T47D (cell line): ENCODE results near the gene RSAD2.

DNA sequence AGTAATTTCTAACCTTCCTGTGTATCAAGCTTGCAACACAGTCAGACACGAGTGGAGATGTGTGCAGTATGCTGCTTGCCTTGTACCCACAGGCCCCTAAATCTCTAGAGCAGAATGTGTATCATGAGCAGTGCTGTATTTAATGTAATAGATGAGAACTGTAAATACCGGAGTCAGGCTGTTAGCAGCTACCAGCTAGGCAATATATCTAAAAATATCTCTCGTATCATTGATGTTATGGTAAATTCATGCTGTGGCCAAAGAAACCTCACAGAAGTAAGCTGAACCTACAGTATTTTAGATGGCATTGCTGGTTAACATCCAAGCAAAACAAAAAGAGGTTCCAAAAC is 6.2 kb downstream of the MYT1L start:
- RRBS = no CpG with 5 or more reads among the region's 3 CpGs

DNA sequence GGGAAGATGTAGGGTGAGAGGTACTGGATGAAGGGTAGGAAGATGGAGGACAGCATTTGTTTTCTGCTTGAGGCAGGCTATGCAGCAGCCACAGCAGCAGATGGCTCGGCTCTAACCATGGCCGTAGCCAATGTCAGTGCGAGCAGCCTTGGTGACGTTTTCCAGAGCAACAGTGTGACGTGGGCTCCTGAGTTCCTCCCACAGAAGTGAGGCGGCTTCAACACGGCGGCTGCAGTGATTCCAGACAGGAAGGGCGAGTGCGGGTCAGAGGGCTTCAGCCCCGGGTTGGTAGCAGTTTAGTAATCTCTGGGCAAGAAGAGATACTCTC is 133.0 kb upstream of the MYT1L start:
- RRBS = no CpG with 5 or more reads among the region's 11 CpGs

DNA sequence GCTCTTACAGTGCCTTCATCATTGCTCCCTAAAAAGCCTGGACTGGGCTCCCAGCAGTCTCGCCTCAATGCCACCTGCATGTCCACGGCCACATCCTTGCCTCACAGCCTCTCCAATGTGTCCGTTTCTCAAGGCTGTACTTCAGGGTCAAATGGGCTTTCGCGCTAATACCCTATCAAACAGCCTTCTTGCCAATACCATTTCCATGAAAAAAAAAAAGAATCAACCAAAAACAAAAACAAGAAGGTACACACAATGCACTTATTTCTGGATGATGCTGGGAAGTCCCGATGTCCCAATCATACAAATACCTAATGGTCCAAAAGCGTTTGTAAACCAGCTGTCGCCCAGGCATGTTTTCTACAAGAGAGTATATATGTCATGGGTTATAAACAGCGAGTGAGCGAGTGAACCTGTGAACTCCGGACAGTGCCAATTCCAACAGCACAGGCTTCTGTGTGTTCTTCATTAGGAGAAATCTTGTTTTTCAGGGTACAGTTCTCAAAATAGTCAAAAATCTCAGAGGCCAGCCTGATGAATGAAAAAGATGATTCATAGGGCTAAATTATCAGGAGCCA is 77.1 kb downstream of the EIPR1 start:
- RRBS = no CpG with 5 or more reads among the region's 11 CpGs

DNA sequence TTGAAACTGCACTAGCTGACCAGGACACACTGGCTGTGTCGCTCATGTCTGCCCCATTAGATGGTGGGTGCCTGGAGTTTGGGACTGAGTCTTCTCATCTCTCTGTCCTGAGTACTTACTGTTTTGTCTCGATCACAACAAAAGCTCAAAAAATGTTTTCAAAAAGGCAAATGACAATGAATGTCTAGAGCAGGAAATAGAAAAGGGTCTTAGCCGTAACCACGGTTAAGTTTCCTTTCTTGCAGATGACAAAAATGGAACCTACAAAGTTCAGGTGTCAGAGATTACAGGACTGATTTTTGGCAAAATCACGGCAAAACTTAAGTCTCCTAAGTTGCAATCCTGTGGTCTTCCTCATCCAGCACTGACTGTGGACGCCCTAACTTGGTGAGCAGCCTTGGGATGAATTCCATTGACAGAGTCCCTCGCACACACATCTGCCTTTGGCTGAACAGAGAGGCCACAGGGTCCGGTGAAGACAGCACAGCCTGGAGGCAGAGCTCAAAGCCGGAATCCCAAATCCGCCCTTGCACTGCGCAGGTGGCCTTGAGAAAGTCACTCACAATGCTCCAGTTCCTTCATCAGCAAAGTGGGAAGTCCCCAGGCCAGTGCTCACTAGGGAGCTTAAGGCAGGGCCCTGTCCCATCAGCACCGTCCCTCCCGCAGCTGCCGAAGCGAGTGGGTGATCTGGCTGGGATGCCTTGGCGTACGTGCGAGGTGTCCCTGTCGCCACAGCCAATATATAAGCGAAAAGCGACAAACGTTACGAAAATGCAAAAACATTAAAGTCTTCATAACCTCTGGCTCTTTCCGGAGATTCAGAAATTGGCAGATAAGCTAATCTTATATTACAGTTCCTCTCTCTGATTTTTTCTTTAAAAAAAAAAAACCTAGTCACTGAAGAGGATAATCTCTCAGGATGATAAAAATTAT is 55.1 kb downstream of the EIPR1 start:
- RRBS = 100% methylated on average over 1 of the region's 24 CpGs

- RRBS = no CpG with 5 or more reads among the region's 26 CpGs
Observed at GRCh38 chr2:3424523-3425261, 45.2 kb downstream of the TRAPPC12 start.

GRCh38 chr2:3536731-3537168 is 17.4 kb upstream of the ADI1 start:
- RRBS = no CpG with 5 or more reads among the region's 9 CpGs

- RRBS = no CpG with 5 or more reads among the region's 13 CpGs
Observed at GRCh38 chr2:3545656-3546422, 12.3 kb downstream of the RNASEH1 start.

- RRBS = no CpG with 5 or more reads among the region's 5 CpGs
Observed at GRCh38 chr2:3577641-3578422, 2.8 kb downstream of the RPS7 start.

DNA sequence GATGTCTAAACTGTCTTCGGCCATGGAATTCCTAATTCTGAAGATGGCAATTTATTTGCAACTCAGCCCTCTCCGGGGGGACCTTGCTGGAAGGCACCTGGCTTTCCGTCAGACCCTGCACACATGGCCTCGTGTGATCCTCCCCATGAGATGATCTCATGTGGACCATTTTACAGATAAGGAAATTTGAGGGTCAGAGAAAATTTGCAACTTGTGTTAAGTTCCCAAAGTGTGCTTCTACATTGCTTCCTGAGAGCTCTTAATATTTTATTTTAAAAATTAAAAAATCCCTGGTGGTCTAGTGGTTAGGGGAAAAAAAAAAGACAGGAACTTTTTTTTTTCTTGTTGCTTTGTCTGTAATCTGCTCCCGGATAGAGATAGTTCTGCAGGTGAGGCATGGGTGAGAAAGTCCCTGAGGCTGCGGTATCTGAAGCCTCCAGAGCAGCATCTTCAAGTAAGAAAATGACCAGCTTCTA is 9.8 kb downstream of the COLEC11 start:
- RRBS = no CpG with 5 or more reads among the region's 6 CpGs

DNA sequence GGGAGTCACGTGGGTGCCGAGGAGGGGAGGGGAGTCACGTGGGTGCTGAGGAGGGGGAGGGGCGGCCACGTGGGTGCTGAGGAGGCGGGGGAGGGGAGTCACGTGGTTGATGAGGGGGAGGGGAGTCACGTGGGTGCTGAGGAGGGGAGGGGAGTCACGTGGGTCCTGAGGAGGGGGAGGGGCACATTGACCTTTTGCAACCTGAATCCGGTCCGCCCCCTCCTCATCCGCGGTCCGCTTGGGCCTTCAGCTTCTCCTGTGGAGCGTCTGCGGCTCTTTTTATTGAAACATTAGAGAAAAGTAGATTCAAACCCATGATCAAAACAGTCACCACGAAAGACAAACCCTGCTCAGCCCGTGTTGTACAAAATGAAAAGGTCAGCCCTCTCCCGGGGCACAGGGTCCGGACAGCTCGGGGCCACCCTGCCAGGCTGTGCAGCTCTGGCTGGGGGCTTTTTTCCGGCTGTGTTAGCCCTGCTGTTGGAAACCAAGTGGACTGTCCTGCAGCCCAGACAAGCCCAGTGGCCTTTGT is 10.6 kb downstream of the COLEC11 start:
- RRBS = 7% methylated on average over 3 of the region's 22 CpGs

DNA sequence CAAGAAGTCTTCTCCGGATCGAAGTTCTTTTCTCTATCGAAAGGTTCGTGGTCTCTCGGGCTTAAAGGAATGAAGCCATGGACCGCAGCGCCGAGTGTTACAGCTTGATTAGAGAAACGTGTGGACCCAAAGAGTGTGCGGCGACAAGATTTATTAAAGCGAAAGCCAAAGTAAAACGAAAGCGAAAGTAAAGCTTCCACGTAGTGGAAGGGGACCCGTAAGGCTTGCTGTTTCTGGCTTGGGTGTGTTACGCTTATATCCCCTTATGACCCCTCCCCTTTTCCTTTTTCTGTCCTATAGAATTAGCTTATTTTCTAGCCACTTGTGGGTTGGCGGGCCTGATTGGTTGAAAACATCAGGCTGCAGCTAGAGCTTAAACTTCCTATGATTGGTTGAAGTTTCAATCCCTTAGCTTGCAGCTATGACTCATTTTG is 969.6 kb downstream of the DCDC2C start:
- RRBS = no CpG with 5 or more reads among the region's 18 CpGs

DNA sequence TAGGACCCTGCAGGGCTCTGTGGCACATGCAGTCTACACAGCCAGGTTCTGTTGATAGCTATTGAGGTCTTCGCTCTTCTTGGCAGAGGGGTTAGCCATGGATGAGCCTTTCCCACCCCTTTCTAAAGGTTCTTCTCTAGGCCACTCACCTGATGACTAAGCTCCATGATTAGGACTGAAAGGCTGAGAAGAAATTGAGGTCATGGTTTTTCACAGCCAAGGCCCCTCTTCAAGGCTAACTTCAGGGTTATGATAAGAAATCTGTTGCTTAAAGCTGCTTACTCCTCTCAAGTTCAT is 931.3 kb upstream of the SOX11 start:
- RRBS = no CpG with 5 or more reads among the region's 1 CpG

- RRBS = no CpG with 5 or more reads among the region's 11 CpGs
Observed at GRCh38 chr2:6863566-6864218, 2.0 kb downstream of the CMPK2 start.

GRCh38 chr2:6877278-6878176 is at the start of gene RSAD2:
Gene RSAD2 (plus strand): TSS chr2:6877777.
- RRBS = no CpG with 5 or more reads among the region's 9 CpGs

DNA sequence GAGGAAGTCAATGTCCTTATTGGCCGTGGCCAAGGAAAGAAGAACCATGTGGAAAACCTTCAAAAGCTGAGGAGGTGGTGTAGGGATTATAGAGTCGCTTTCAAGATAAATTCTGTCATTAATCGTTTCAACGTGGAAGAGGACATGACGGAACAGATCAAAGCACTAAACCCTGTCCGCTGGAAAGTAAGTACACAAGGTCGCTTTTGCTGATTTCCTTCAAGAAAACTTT is 9.3 kb downstream of the RSAD2 start:
- RRBS = no CpG with 5 or more reads among the region's 7 CpGs

DNA sequence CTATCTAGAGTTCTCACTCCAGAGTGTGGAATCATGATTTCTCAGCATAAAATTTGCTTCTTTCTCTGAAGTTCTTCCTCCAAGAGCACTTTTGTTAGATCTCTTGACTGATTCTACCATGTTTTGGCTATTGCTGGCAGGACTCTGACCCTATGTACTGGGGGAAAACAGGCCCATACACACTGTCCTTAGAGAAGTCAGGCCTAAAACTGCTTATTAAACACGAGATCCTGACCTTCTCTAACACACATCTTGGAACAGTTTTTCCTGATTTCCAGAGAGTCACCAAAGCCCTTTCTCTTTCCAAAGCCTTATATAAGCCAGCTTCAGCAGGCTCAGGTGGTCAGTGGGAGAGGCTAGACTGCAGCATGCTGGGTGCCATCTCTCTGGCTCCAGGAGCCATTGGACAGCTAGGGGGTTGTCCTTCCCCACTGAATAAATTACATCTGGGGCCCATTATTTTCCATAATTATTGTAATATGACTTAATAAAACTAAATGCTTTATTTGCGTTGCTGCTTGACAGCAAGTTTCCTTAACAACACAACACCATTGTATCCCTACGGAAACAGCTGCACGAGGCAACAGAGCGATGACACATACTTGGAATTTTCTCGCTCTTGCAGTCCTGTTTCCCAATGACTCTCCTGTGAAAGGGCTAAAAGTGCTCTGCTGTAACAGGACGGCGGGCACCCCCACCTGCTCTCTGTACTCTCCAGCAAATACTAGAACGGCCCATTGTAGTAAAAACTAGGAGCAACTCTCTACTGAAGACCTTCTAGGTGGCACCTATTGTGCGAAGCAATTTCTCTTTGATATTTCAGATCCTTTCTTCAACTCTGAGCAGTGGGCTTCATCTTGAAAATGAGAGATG is 160.5 kb downstream of the RNF144A start:
- RRBS = no CpG with 5 or more reads among the region's 10 CpGs

DNA sequence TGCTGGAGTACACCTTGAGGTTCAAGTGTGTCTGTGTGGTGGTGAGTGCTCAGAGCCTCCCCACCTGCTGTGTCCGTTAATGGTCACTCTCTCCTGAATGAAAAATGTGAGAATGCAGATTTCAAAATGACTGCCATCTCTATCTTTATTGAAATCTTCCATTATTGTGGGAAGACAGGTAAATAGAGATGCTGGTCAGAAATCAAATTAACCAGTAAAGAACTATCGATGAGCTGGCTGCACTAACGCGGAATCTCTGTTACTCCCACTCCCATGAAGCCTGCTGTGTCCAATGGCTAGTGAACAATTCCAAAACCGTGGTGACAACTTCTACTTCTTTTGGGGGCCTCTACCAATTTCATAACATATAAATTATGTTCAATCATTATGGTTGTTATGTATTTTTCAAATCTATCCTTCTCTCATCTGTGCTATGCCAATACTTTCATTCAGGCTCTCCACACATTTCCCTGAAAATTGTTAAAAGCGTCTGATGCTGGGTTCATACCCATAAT is 646.7 kb downstream of the RNF144A start:
- RRBS = no CpG with 5 or more reads among the region's 6 CpGs

DNA sequence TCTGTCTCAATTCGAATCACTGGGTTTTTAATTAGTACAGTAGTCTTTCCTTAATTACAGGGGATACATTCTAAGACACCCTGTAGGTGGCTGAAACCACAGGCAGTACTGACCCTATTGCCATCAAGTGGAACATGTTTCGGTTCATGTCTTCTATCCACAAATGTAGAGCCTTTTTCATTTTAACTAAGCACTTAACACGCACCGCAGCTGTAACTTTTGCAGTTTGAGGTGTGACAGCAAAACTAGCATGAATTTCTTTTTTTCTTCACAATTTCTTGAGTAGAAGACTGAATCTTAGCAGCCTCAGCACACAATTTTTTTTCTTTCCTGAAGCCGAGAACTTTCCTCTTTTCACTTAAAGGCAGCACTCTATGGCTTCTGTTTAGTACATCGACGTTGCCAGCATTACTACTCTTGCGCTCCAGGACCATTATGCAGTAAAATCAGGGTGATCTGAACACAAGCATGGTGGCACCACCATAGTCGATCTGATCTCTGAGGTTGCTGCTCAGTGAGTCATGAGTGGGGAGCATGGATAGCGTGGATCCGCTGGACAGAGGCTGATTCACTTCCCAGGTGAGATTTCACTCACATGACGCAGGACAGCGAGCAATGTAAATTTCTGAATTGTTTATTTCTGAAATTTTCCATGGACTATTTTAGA is 805.2 kb downstream of the RNF144A start:
- RRBS = no CpG with 5 or more reads among the region's 13 CpGs

GRCh38 chr2:8138991-8139884 is 542.6 kb upstream of the ID2 start:
- RRBS = no CpG with 5 or more reads among the region's 10 CpGs

DNA sequence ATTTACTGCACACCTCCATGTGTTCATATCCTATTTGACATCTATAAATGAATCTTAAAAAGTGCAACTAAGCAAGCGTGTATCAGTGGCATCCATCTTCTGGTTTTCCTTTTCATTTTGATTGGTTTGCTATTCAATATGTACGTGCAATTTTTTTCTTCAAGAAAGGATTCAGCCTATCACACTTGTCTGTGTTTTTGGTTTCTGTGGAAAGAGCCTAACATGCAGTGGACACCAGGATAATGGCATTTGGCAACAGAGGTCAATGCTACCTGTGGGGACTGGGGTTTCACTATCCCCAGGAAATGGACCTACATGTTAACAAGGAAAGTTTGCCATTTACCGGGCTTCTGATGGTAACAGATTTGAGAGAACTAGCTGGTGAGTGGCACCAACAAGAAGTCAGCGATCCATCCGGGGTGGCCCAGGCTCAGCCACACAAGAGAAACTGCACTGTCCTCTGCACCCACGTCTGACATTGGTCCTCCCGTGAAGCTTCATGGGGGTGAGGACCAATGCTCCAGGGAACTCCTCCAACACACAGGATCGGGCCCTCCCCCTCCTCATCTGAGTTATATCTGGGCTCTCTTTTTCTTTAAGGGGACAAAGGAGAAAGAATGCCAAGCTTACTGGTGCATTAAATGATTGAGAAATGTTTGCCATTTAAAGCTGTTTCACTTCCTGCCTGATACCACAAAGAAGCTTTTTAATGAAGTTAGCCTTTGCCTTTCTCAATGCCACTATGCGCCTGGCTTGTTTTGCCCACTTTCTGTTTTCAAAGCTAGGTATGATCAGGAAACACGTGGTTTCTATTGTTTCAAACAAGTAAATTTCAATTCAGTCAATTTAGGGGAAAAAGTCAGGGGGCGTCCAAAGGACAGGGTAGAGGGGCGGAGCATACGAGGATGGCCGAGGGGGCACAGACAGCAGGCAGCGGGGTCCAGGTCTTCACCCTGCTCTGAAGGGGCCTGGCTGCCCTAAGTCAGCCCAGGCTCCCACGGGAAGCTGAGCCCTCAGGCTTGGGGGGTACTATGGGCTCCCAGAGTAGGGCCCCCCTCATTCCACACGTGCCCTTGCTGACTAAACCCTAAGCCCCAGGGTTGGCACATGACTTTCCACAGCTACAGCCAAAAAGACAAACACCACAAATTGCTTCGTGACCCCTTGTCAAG is 204.2 kb upstream of the ID2 start:
- RRBS = 42% methylated on average over 3 of the region's 18 CpGs